RPMI7951 (cell line): ENCODE measurements around a stretch of chr6.

- RAMPAGE, long total RNA: no peak
Observed at GRCh38 chr6:7580512-7581797, 9.0 kb upstream of the SNRNP48 start.

- RAMPAGE, long total RNA: no peak
Observed at GRCh38 chr6:8064870-8065416, 754 bp upstream of the BLOC1S5 start.

GRCh38 chr6:8080318-8080852 is 16.2 kb upstream of the BLOC1S5 start:
- RAMPAGE, long total RNA: no peak

- RAMPAGE, long total RNA: no peak
Observed at GRCh38 chr6:8670703-8671289, 235.5 kb upstream of the SLC35B3 start.

DNA sequence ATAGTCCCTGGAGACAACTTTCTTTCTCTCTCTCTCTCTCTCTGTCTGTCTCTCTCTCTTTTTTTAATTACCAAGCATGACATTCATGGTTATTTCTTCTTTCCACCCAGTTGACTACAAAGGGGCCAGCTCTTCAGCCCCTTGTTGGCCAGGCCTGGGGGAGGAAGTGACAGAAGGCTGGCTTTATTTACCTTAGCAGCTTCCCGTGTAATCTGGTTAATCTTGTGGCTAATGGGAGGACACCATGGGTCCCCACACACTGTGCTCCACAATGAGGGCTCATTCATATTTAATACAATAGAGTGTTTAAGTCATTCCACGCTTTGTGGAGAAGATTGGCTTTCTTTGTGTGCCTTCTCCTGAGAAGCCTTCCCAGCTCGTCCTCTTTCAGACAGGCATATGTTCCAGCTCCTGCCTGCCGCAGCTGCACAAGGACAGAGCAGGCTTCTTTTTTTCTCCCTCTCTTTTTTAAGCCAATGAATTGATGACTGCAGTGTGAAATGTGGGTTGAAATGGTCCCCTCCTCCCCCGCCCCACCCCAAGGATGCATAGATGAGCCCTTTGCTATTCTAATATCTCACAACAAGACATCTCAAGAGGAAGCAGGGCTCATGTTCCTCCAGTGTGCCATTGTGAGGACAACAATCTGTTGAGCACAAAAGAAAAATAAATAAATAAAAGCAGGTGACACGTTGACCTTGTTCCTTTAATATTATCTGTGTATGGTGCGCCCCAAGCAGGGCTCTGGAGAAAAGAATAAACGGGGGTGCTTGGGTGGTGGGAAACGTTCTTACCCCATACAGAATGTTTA is 958.5 kb downstream of the TFAP2A start:
- RAMPAGE, long total RNA: no peak

GRCh38 chr6:10430068-10430406 is 15.2 kb upstream of the TFAP2A start:
- RAMPAGE, long total RNA: no peak

DNA sequence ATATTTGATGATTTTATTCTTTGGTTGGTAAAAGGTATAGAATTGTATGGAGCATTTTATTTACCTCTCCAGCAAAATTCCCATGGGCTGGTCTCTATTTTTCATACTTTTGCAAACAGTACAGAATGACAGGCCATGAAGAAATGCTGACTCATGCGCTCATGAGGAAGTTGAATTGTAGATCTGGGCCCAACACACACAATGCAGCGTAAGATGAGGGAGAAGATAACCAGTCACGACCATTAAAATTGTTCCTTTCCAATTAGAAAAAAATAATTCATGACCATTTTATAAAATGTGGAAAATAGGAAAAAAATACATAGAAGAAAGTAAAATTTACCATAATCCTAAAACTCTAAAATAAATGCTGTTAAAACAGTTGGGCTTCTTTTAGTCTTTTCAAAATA is 2.2 kb upstream of the GCNT2 start:
- RAMPAGE, long total RNA: no peak

- RAMPAGE, long total RNA: no peak
Observed at GRCh38 chr6:10556619-10557178, 35.5 kb downstream of the GCNT2 start.

GRCh38 chr6:10690719-10691267 is 3.6 kb downstream of the C6orf52 start:
- RAMPAGE, long total RNA: no peak

GRCh38 chr6:10695406-10695751 is 607 bp downstream of the PAK1IP1 start:
- RAMPAGE, long total RNA: no peak

DNA sequence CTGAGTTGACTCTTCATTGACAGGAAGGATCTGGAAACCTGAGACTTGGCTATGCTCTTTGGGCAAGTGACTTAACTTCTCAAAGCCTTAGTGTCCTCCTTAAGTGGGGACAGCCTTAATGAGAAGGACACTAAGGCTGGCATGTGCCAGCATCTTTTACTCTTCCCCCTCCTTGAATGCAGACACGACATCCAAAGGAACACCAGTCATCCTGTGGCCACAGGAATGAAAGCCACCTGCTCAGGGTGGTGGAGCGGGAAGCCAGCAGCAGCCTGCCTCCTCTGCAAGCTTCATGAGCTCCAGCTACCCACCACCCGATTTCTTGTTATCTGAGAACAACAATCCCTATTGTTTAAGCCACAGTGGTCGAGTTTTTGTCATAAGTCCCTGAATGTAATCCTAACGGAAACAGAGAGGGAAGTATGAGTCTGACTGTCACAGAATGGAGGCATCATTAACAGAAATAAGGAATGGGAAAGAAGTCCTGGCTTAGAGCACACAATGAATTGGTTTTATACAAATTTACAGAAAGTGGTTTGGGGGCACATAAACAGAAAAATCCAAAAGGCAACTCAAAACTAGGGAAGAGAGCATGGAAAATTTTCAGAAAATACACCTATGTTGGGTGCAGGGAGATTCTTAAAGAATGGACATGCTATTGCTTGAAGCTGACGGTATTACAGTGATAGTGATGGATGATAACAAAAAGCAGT is 44.6 kb downstream of the TMEM14B start:
- RAMPAGE, long total RNA: no peak

GRCh38 chr6:11224151-11224930 is 8.1 kb downstream of the NEDD9 start:
- RAMPAGE, long total RNA: no peak

DNA sequence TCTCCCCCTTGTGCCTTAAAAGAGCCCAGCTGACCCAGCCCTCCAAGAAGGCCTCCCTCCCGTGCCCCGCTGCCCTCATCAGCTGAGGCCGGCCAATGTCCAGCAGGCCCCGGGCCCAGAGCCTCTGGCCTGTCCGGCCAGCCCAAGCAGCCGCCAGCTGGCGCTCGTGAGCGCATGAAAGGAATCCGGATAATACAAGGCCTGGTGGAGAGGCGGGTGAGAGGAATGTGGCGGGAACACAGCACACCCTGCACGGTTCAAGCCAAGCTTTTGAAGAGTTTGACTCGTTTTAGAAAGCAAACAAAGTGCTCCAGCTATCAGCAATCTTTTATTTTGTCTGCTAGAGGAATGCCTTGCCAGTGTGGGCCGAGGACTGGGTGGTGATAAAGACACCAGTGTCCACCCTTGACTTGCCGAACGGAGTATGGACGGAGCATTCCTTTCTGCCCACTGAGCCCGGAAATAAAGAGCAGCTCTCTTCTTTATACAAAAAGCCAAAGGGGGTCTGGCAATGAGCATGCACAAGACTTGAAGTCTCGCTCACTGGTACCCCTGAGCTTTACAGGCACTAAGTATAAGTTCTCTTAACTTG is 9.3 kb upstream of the NEDD9 start:
- RAMPAGE, long total RNA: no peak

DNA sequence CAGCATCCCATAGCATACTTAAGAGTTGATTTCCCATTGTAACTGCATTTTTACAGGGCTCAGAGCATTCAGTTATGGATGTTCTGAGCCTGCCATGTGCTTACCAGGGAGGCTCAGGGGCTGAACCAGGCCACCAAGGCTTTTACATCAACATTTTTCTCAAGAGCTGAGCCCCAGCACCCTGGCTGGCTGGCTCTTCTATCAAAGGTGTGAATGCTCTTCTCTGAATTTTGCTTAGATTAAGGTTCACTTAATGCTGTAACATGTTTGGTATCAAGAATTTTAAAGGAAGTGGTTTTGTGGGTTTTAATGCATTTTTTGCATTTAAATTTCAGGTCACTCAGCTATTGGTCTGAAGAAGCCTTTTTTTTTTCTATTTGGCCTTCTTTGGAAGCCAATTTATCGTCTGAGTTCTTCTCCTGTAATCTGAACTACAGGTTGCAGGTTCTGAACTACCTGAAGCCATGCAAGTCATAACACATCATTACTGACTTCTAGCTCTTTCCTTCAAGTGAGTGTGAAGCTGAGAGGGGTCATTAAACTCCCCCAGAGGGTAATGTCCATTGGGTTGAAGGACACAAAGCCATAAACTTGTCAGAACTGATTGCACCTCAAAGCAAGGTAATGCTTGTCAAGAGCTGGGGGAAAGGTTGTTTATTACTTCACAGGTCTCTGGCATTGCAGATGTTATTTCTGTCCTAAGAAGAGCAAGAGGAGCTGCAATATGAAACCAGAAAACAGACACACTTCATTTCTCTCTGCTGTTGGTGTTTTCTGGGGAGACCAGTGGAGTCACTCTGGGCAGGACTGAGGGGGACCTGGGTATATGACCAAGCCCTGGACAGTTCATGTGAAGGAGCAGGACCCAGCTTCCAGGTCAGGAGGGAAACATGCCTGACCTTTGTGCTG is 25.9 kb upstream of the NEDD9 start:
- RAMPAGE, long total RNA: no peak

DNA sequence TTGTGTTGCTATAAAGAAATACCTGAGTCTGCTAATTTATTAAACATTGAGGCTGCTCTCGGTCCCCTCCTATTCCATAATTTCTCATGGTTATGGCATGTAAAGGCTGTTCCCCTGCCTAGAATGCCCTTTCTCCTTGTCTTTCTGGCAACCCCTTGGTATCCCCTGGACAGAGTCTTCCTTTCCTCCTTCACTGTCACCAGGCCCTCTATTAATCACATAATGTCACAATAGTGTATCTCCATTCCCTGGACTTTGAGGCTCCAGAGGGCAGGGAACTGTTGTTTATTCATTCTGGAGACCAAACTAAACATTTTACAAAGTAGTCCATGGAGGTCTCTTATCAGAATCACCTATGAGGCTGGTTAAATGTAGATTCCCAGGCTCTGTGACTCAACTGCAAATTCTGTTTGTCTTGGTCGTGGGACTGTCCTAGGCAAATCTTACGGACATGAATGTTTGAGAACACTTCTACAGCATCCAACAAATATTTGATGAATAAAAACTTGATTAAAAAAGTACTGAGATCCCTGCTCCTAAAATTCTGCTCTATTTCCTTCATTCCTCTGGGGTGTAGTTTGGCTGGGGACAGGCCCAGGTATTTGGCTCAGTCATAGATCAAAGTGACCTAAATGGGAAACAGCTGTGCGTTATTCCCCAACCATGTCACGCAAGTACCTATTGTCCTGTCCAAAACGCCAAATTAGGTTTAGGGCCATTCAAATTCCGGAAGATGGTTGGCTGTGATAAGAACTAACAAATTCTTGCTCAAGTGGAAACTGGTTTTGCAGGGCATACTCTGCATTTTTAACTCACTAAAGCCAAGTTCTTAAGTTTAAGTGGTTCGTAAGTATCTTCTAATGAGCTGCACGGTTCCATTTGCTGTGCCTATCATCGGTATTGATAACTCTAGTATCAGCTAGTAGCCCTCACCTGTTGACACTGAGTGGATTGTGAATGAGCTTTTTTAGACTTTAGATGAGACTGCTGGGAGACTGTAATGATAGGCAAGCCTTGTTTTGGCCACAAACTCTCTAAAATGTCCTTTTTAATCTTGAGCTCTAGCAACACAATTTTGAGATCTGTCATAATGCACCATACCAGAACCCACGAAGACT is 147.7 kb upstream of the TMEM170B start:
- RAMPAGE, long total RNA: no peak

DNA sequence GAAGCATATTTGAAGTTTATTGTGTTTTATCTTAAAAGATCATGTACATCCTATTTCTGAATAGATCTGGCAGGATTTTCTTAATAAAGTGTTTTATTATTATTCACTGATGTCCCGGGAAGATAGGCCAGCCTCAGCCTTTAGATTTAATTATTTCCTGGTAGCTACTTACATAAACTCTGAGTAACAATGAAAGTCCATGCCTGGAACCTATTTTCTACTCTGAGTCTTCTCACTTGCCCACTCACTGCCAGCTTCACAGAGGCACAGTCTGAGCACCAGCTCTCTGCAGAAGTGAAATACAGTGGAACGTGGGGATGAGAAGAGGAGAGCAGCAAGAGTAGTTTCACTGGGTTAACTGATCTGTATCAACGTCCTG is 126.7 kb upstream of the TMEM170B start:
- RAMPAGE, long total RNA: no peak

- RAMPAGE, long total RNA: no peak
Observed at GRCh38 chr6:11430022-11430607, 107.4 kb upstream of the TMEM170B start.

GRCh38 chr6:11548820-11549346 is 11.3 kb downstream of the TMEM170B start:
- RAMPAGE, long total RNA: no peak

DNA sequence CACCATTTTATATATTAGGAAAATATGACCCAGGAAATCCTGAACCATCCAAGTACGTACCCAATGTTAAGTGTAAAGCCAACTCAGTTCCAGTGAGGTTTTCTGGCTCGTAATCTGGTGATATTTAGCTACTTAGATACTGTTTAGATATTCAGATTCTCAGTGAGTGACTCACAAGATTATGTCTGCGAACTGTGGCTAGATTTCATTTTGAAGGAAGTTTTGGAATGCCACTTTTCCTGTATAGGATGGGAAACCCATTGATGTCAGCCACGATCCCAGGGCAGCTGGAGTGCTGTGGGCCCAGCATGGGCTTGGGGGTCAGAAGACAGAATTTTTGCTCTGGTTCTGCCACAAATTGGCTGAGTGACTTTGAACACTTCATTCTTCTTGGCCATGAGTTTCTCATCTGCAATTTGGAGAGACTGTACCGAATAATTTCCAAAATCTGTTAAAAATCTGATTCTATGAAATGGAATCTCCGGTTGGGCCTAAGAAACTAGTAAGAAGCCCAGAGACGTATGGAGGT is 76.4 kb downstream of the TMEM170B start:
- RAMPAGE, long total RNA: no peak

- RAMPAGE, long total RNA: no peak
Observed at GRCh38 chr6:12008250-12008957, 3.7 kb upstream of the HIVEP1 start.